SJSA1 (cell line): ENCODE measurements around a stretch of chr10.

GRCh38 chr10:77497902-77498842 is 139.4 kb downstream of the KCNMA1 start:
- RAMPAGE, long total RNA: no peak

DNA sequence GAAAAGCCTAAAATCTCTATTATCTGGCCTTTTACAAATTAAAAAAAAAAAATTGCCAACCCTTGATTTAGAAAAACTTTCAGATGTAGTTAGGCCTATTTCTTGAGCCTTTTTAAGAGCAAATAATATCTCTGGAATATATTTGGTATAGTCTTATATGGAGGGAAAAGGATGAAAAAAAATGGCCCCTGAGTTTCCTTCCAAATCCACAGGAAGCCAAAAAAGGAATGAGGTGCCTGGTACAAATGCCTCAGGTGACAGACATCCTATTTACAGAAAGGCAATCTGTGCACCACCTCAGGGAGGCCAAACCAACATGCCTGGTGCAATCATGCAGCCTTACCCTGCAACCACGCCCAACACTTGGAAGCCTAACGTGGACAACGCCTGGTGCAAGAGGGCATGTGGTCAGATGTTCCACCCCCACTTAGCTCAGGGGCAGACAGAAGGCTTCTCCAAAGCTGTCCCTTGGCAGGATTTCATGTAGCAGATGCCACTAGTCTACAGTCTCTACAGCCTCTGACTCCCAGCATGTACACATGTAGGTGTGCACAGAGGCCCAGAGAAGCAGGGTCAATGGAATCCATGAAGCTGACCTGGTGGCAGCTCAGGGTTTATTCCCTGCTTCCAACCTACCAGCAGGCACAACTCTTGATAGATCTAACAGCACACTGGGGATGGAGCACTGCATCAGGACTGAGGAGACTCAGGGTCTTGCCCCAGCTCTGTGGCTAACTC is 89.5 kb downstream of the KCNMA1 start:
- RAMPAGE, long total RNA: no peak

DNA sequence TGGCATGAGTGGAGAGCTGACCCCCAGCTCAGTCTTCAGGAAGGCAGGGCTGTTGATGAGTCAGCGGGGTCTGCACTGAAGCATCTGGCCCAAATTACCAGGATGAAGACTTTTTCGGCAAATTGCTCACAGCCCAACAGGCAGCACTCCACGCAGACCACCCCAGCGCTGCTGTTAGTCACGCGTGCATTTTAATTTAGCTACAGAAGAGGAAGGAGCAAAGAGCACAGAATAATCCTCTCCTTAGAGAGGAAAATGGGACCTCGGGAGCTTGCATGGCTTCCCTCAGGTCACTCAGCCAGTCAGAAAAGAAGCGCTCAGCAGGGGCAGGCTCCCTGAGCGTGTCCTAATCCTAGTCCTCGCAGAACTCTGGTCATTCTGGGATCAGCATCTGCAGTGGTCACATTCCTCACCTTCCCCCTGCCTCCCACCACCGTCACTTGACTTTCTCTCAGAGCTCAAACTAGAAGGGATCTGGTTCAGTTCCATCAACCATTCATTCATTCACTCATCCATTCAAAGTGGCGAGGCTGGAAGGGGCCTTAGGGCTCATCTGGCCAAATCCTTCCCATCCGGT is 76.4 kb upstream of the KCNMA1 start:
- RAMPAGE, long total RNA: no peak

DNA sequence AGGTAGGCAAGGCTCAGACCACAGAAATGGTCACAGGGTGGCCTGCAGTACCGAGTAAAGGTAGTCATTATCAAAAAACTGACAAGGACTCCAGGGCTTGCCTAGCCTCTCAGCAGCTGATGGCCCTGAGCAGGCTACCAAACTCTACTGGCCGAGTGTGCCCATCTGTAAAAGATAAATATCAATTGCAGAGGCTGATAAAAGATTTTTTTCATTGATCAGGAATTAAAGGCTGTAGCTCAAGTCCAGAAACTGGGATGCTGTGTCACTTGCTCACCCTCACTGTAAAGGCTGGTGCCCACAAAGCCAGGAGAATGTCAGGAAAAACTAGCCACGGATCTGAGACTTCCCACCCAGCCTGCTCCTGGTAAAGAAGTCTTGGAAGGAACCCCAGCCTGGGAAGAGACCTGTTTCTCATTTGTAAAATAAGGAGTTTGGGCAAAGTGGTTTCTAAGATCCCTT is 16.3 kb downstream of the DLG5 start:
- RAMPAGE, long total RNA: no peak

GRCh38 chr10:77994279-77994589 is 35.1 kb downstream of the POLR3A start:
- RAMPAGE, long total RNA: no peak

DNA sequence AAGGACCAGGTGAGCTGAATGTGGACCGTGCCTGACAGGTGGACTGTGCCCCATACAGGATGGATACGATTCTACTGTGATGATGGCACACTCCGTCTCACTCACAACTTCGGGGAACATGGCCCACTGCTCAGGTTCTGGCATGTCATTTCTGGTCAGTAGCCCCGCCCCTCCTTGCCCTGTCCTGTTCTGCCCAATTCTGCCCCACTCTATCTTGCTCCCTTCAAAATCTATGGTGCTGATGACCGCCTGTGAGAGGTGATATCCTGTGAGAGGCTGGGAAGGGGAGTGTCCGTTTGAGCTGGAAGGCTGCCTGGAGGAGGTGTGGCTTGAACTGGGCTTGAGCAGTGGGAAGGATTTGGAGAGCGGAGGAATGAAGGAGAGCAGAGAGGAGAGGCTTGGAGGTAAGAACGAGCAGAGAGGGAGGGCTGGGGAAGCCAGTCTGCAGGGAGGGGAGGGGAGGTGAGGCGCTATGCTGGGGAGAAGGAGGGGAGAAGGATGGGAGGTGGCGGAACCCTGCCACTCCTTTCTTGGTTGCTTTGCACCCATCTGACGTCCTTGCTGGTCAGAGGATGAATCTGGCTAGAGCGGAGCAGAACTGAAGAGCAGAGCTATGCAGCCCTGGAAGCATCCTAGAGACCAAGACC is 145.3 kb downstream of the RPS24 start:
- RAMPAGE, long total RNA: no peak

DNA sequence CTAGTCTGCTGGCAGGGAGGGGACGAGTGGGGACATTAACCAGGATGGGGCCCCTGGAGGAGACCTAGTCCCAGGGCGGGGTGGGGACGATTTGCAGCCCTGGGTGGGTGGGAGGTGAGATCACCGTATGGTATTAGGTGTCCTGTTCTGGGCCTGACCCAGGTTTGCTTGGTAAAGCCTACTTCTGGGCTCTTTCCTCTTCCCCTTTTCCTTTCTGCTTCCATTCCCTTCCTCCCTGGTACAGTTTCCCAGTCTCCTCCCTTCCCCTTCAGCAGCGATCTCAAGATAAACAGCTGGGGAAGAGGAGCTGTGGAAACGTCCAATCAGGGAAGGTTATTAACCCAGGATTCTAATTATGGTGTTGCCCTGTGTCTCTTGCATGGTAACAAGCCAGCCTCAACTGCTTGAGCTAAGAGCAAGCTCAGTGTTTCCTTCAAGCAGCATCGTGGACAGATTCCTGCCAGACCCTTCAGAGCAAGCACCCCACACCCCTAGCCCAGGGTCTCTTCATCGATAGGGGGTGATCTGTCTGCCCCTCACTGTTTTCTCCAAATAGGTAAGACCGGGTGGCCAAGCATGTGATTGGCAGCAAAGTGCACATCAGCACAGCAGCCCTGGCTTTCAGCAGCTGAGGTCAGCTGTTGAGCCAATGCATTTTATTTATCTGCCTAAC is 233.4 kb downstream of the RPS24 start:
- RAMPAGE, long total RNA: no peak

DNA sequence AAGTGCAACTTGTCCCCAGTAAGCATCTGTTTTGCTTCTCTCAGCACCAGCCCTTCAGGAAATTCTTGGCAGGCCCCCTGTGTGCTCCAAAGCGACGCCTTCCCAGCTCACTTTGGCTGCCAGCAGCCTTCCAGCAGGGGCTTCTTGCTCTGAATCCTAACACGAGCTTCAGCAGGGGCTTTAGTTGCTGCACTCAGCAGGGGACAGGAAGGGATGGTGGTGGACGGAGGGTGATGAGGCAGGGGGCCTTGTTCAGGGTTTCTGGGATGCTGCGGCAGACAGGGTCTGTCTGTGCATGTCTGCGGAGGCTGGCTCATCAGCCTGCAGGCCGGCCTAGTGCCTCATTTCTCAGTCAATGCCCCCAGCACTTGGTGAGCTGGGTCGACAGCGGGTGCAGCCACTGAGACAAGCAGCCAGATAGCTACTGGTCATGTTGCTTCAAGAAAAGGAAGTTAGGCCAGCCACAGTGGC is 368.3 kb downstream of the RPS24 start:
- RAMPAGE, long total RNA: no peak

DNA sequence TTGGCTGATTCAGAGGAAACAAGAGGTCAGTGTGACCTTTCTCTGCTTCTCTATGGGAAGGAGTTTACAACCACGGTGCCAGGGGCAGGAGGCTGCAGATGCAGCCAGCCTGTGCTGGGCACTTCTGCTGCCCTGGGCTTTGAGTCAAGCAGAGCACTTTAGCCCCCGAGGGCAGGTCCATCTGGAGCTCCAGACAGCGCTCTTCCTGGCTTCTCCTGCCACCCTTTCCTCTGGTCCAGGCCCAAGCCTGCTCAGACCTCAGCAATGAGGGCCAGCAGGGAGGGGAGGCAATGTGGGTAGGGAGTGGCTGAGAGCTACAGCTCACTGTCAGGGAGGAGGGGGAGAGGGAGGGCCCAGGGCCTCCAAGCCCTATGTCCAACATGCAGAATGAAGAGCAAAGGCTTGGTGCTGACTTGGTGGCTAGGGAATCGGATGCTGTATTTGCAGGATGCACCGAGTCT is 481.4 kb downstream of the RPS24 start:
- RAMPAGE, long total RNA: no peak

- RAMPAGE, long total RNA: no peak
Observed at GRCh38 chr10:78556813-78557071, 512.0 kb upstream of the ZMIZ1 start.

DNA sequence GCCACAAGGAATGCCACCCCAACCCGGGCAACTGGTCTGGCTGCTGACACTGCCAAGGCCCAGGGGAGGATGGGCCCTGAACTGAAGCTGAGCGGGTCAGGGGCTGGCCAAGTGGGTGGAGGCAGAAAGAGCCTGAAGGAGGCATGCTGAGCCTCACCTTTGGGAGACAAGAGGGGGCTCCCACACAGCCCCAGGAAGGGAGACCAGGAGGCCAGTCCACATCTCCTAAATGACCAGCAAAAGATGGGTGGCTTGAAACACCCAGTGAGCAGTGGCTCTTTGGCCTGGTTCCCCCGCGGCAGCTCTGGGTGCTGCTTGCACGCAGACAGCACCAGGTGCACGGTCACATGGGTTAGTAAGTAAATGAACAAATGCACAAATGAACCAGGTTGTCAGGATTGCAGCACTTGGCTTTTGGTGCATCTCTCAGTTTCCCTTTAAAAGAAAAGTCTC is 141.3 kb upstream of the ZMIZ1 start:
- RAMPAGE, long total RNA: no peak

GRCh38 chr10:78931685-78932213 is 137.0 kb upstream of the ZMIZ1 start:
- RAMPAGE, long total RNA: no peak

- RAMPAGE, long total RNA: no peak
Observed at GRCh38 chr10:78948644-78949088, 120.1 kb upstream of the ZMIZ1 start.

DNA sequence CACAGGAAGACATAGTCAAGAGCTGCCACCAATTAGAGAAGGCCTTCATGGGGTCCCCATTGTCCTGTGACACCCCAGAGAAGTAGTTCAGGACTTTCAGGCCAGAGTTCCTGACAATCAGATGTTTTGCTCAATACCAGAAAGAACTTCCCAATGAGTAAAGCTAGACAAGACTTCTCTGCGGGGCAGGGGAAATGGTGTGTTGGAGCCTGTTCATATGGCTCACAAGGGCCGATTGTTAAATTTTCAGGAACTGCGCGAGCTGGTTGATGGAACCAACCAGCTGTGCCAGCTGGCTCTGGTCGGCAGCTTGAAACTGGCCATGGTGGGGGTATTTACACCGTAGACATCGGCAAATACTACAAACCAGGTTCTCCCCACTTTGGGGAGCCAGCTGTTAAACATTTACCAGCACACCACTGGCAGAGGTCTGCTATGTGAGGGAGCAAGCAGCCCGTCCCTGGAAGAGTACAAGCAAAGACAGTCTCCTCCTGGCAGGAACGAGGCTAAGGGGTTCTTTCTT is 9.0 kb upstream of the ZMIZ1 start:
- RAMPAGE, long total RNA: no peak

GRCh38 chr10:79067831-79068417 is 842 bp upstream of the ZMIZ1 start:
- RAMPAGE, long total RNA: no peak

DNA sequence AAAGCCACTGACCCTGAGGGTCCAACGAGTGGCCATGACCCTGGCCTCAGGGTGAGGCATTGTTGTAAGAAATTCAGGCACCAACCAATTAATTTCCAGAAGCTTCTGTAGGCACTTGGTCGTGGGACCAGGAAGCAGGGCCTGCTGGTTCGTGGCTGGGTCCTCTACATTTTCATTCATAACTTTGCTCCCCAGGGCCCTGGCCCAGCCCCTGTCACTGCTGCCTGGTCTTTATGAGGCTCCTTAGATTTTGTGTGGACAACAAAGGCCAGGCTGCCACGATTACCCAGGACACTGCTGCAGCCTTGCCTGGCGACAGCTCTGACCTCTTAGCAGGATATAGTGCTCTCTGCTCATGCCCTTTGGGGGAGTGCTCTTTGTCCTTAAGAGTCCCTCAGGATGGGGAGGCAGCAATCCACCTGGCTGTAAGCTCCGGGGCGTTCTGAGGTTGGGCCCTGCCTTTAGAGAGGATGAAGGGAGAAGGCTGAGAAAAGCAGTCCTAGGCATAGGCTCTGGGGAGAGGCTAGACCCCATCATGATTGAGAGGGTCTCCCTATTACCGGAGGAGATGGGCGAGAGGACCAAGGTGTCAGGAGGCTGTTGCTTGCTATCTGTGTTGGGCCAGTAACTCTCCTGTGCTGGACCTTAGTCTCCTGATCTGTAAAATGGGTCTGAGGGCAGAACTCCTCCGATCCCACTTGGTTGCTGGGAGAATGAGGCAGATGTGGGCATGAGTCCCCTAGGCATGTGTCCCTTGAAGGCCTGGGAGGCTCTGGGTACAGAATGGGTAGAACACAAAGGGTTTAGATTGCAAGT is 4.0 kb downstream of the ZMIZ1 start:
- RAMPAGE, long total RNA: no peak

GRCh38 chr10:79078612-79079592 is 10.1 kb downstream of the ZMIZ1 start:
- RAMPAGE, long total RNA: no peak

- RAMPAGE, long total RNA: no peak
Observed at GRCh38 chr10:79082372-79083629, 14.0 kb downstream of the ZMIZ1 start.

- RAMPAGE, long total RNA: no peak
Observed at GRCh38 chr10:79173155-79174036, 104.6 kb downstream of the ZMIZ1 start.

GRCh38 chr10:79180490-79181338 is 111.9 kb downstream of the ZMIZ1 start:
- RAMPAGE, long total RNA: no peak